Measurements from ENCODE around the genes PLD6 and COPS3.

GRCh38 chr17:16040307-16040700 lies 40.7 kb downstream of the TTC19 start:
- RAMPAGE, long total RNA, result no peak
- RRBS, result no CpG with 5 or more reads among the region's 1 CpG

DNA sequence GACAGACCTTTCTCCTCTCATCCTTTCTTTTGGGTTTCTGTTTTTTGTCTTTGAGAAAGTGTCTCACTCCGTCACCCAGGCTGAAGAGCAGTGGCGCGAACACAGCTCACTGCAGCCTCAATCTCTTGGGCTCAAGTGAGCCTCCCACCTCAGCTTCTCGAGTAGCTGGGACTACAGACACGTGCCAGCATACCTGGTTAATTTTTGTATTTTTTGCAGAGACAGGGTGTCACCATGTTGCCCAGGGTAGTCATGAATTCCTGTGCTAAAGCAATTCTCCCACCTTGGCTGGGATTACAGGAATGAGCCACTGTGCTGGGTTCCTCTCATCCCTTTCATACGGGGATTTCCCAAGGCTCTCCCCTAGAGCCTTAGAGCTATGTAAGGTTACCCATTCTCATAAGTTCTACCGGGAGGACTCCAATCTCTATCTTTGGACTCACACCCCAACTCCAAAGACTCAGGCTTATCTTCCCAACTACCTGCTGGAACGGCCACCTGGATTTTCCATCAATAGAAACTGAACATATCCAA lies 92.7 kb downstream of the NCOR1 start:
- RAMPAGE, long total RNA, result no peak
- RRBS, result no CpG with 5 or more reads among the region's 8 CpGs

- RAMPAGE, long total RNA, result no peak
- RRBS, result no CpG with 5 or more reads among the region's 30 CpGs
Observed at GRCh38 chr17:16285698-16286882, 67.2 kb downstream of the CENPV start.

- RAMPAGE, long total RNA, result no peak
- RRBS, result no CpG with 5 or more reads among the region's 1 CpG
Observed at GRCh38 chr17:16298439-16298757, 54.9 kb downstream of the CENPV start.

DNA sequence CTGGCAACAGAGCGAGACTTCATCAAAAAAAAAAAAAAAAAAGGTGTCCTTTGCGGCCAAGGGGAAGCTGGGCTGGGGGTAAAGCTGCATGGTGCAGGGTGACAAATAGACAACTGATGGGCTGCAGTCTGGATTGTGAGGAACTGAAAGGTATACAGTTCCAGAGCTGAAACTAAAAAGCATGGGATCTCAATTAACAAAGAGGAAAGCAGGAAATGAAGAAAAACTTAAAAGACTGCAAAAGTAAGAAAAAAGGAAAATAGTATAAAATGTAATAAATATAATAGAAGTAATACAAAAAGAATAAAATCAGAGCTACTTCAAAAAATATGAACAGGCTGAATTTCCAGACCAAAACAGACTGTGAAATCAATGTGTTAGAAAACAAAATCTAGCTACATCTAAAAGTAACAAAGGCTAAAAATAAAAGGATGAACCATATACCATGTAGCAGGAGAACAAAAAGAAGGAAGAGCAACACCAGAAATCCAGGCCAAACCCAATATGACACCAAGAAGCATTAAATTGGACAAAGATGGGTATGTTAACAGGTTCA lies 22.4 kb downstream of the CENPV start:
- RAMPAGE, long total RNA, result no peak
- RRBS, result no CpG with 5 or more reads among the region's 2 CpGs

DNA sequence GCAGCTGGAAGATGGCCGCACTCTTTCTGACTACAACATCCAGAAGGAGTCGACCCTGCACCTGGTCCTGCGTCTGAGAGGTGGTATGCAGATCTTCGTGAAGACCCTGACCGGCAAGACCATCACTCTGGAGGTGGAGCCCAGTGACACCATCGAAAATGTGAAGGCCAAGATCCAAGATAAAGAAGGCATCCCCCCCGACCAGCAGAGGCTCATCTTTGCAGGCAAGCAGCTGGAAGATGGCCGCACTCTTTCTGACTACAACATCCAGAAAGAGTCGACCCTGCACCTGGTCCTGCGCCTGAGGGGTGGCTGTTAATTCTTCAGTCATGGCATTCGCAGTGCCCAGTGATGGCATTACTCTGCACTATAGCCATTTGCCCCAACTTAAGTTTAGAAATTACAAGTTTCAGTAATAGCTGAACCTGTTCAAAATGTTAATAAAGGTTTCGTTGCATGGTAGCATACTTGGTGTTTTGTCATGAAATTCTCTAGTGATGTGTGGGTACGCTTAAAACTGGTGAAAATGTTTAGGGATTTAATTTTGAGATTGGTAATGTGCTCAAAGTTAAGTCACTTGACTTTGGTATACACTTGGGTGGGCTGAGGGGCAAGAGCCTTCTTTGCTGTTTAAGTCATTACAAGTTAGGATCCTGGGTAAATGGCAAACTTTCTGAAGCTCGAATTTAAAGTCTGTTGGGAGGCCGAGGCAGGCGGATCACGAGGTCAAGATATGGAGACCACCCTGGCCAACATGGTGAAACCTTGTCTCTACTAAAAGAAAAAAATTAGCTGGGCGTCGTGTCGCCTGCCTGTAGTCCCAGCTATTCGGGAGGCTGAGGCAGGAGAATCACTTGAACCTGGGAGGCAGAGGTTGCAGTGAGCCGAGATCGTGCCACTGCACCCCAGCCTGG lies 1.6 kb downstream of the UBB start:
- RAMPAGE, long total RNA, result no peak
- RRBS, result no CpG with 5 or more reads among the region's 23 CpGs

DNA sequence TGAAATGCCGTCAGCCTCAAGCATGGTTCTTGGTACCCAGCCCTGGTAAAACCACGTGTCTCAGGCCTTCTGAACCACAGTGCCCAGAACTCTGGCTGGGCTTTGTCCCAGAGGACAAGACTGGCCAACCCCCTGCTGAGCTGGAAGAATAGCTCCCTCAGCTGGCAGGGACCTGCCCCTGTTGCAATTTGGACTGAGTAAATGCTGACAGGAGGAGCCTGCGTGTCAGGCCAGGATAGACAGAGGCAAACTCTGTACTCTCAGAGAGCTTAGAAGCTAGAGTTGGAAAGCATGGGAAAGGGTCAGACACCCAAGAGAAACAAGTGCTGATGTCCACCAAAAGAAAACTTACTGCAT lies 106.1 kb downstream of the TNFRSF13B start:
- RAMPAGE, long total RNA, result no peak
- RRBS, result no CpG with 5 or more reads among the region's 3 CpGs

DNA sequence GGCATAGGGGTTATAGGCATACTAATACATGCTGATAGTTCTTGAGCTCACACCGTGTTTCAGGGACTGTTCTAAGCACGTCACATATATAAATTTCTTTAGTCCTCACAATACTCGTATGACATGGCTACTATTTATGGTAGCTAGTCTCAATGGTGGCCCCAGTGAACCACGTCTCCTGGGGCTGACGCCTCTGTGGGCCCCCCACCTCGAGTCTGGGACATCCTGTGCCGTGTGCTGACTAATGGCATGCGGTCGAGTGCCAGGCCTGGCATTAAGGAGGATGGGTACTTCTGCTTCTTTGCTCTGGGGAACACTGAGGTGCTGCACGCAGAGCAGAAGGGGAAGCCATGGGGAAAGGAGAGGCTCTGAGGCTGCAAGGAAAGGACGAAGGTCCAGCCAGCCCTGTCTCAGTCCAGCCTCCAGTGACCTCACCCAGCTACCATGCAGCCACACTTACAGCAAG lies 5.8 kb upstream of the MPRIP start:
- RAMPAGE, long total RNA, result no peak
- RRBS, result no CpG with 5 or more reads among the region's 11 CpGs

DNA sequence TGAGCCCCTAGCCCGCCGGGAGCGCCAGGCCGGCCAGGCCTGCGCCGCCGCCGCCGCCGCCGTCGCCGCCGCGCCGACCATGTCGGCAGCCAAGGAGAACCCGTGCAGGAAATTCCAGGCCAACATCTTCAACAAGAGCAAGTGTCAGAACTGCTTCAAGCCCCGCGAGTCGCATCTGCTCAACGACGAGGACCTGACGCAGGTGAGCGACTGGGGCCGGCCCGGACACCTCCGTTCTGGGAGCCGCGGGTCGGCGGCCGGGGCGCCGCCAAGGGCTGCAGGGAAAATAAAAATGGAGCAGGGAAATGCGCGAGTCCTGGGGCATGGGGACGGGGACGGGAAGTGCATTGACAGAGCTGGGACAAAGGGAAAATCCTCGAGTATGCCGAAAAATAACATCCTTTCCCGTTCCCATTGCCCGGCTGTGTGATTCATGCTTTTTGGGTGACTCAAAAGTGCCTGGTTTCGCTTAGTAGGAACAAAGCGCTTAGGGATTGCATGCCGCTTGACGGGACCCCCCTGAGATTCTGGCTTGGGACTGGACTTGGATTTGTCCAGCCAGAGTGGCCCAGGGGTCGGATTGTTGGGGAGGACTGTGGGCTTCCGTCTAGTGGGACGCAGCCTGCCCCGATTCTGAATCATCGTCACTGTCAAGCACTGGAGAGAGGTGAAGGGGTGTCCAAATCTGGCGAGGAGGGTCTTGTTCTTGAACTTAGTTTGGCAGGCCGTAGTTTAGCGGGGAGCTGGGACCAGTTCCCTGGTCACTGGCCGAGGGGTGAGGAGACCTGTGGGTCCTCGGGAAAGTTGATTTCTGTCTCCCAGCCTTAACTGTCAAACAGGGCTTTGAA lies 737 bp downstream of the MPRIP start:
- RAMPAGE, long total RNA, result no peak
- RRBS, result 0% methylated on average over 5 of the region's 57 CpGs

- RAMPAGE, long total RNA, result no peak
- RRBS, result no CpG with 5 or more reads among the region's 6 CpGs
Observed at GRCh38 chr17:17125147-17126132, 80.7 kb downstream of the PLD6 start.

DNA sequence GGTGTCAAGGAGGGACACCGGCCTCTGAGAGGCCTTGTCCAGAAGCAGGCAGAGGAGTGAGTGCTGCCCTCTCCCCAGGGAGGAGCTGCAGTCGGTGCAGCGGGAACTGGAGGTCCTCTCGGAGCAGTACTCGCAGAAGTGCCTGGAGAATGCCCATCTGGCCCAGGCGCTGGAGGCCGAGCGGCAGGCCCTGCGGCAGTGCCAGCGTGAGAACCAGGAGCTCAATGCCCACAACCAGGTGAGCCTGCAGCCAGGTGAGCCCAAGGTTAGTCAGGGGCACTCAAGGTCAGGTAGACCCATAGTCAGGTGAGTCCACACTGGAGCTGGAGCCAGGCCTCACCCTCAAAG lies 32.3 kb downstream of the PLD6 start:
- RAMPAGE, long total RNA, result no peak
- RRBS, result no CpG with 5 or more reads among the region's 10 CpGs

GRCh38 chr17:17191863-17192723 lies 14.0 kb downstream of the PLD6 start:
- RAMPAGE, long total RNA, result no peak
- RRBS, result no CpG with 5 or more reads among the region's 14 CpGs

GRCh38 chr17:17206060-17207162 lies at the start of gene PLD6:
Gene PLD6, minus strand, starts transcription at chr17:17206333.
- RAMPAGE, long total RNA, result no peak
- RRBS, result no CpG with 5 or more reads among the region's 96 CpGs

- RAMPAGE, long total RNA, result no peak
- RRBS, result no CpG with 5 or more reads among the region's 10 CpGs
Observed at GRCh38 chr17:17235302-17235696, 1.7 kb downstream of the FLCN start.

GRCh38 chr17:17235900-17236962 lies 737 bp downstream of the FLCN start:
- RAMPAGE, long total RNA, result no peak
- RRBS, result 2% methylated on average over 1 of the region's 30 CpGs

DNA sequence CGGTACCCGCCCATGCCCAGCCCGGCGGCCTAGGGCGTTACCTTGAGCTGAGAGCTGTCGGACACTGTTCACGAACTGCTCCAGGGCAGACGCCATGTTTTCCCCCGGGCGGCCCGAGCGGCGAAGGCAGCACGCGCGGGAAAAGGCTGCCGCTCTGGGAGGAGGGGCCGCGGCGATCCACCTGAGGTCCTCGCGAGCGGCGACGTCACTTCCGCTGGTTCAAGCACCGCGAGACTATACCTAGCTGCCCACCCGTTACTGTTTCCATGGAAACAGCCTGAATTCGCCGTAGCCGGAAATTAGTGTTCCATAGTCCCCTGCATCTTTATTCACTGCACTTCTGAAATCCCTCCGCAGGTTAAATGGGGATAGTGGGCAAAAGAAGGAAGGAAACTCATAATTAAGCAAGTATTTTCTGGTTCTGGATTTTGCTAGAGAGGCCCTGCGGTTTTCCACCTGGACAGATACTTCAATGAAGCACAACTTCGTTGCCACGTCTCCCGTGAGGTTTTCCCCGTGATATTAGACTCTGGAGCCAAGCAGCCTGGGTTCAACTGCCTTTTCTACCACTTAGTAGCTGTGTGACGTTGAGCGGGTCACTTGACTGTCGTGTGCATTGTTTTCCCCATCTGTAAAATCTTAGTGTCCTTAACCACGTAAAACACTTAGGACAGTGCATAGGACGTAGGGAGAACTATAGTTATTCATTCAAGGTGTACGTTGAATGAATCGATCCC lies at the start of gene COPS3:
Gene COPS3, minus strand, starts transcription at position 156 of the 737 bp plus-strand sequence.
- RAMPAGE, long total RNA, result start-site peak on the minus strand centred at position 158 of the sequence, 100 bp wide, 526 and 103 reads in 2 replicates
- RRBS, result 2% methylated on average over 7 of the region's 45 CpGs

- RAMPAGE, long total RNA, result no peak
- RRBS, result 2% methylated on average over 34 of the region's 78 CpGs
Observed at GRCh38 chr17:17303450-17304300, 502 bp downstream of the NT5M start.

- RAMPAGE, long total RNA, result no peak
- RRBS, result no CpG with 5 or more reads among the region's 8 CpGs
Observed at GRCh38 chr17:17406040-17406603, 70.7 kb upstream of the MED9 start.

GRCh38 chr17:17492402-17493049 lies 3.7 kb downstream of the RASD1 start:
- RAMPAGE, long total RNA, result no peak
- RRBS, result no CpG with 5 or more reads among the region's 11 CpGs

DNA sequence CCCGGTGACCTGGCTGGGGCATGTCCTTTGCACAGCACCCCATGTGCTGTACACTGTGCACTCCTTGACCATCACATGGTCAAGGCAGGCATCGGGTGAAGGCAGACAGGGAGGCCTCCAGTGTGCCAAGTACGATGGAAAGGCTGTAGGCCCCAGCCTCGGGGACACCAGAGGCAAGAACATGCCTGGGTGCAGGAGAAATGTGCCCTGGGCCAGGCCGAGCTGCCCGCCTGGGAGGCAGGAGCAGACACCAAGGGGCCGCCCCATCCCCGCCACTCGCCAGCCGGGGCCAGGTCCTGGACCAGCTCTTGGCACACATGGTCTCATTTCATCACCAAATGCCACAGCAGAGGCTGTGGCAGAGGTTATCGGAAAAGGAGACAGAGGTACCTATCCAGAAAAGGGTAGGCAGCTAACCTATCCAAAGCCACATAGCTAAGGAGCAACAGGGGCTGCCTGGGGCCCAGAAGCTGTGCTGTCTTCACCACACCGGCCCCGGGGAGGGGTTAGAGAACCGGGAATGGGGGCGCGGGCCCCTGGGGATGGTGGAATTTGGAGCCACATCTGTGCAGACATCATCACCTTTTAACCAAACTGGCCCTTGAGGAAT lies 31.3 kb downstream of the PEMT start:
- RAMPAGE, long total RNA, result no peak
- RRBS, result 94% methylated on average over 1 of the region's 16 CpGs